ENCODE measurements around a stretch of chr10.

- PRO-cap, result no peak
Measured at GRCh38 chr10:113113800-113114798, 164.1 kb downstream of the TCF7L2 start.

GRCh38 chr10:113126468-113127078 is 176.5 kb downstream of the TCF7L2 start:
- PRO-cap, result no peak

DNA sequence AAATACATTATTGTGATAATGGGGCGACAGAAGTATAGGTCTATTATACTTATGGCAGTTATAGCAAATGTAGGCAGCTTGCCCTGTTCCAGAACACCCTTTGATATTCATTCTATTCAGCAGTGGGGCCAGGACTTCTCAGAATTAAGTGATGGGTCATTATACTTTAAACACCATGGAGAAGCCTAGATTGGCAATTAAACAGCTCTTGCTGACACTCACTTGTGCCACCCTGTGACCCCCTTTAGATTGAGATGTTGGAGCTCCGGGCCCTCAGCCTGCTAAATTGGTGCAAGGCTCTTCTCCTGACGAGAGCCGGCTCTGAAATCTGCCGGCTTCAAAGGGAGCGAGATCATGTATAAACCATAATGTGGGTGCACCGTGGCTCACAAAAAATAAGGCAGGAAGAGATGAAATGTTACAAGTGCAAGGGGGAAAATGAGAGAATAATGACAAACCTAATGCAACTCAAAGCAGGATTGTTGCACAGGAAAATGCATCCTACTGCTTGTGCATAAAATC is 198.0 kb downstream of the TCF7L2 start:
- PRO-cap, result no peak

DNA sequence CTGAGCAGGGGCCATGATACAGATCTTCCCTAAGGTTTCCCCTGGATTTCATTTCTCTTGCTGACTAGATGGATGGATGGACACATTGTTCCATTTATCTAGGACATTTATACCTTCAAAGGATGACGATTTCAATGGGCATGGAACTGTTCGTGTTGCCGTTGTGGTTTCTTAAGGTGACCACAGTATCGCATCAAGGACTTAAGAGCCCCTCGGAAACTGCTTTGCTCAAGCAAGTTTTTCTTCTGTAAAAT is 218.3 kb downstream of the TCF7L2 start:
- PRO-cap, result no peak

DNA sequence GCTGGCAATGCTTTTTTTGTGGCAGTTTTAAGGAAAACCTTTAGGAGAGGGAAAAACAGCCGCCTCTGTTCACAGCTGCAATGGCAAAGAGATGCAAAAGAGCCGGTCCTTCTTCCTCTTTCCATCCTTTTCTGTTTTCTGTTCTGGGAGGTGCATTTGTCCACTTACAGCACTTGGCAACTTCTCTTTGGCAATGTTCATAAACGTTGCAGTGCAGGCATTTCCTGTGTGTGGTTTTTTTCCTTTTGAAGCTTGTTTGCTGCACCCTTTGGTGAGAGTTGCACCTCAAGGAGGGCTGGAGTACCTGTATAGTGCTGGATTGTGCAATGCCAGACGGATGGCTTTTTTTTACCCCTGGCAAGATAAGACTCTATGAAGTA is 53.9 kb upstream of the HABP2 start:
- PRO-cap, result no peak

DNA sequence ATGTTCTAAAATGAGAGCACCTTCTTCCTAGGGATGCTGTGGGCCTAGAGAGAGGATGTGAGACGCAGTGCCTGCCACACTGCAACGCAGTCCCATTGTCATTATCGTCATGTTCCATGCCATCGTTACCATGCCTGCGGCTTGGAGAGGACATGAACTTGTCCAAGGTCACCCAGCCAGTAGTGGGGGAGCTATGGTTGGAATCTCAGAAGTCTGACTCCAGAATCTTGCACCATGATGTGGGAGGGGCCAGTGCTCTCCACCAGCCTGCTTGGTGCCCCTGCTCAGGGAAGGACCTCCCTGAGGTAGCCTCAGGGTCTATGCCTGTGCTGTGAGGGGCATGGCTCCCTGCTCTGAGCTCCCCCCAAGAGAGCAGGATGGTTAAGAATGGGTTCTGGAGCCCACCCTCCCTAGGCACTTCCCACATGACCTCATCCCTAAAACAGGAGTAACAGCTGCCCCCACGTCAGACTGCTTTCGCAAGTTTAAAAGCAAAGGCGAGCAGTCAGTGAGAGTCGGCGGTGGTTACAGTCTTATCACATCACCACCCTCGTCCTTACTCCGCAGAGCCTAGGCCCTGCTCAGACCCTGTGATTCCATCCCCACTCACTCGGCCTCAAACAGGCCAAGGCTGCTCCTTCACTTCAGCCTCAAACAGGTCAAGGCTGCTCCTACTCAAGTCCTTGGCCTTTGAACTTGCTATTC is 50.4 kb downstream of the HABP2 start:
- PRO-cap, result no peak

DNA sequence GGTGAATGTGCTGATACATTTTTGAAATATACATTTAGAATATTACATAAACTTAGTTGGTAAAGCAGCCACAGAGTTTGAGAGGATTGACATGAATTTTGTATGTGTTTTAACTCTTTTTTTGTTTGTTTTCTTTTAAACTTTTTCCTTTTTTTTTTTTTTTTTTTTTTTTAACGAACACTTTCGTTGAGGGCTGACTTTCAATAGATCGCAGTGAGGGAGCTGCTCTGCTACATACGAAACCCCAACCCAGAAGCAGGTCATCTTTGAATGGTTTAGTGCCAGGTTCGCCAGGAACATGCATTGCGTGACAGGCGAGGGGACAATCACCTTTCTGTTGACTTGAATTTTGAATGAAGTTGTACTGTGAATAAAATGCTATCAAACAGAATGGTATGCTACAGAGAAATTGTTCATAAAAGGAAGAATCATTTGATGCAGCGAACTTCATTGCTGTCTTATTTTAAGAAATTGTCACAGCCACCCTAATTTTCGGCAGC is 23.8 kb downstream of the CASP7 start:
- PRO-cap, result no peak

DNA sequence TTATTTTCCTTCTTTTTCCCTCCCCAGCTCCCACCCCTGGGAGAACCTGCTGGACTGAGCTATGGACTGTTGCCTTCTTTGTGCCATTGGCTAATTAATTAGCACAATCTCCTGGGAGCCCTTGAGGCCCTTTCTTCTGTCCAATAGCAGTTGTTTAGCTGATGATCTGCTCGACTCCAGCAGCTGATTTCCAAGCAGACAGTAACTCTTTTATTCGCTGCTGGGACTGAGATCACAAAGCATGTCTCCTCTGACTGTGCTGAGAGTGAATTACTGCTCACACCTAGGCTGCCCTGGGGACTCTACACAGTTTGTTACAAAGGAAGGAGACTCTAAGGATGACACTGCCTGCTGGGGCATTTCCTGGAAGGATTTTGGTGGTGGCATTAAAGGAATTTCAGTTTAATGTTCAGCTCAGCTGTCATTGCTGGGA is 31.4 kb downstream of the CASP7 start:
- PRO-cap, result no peak

DNA sequence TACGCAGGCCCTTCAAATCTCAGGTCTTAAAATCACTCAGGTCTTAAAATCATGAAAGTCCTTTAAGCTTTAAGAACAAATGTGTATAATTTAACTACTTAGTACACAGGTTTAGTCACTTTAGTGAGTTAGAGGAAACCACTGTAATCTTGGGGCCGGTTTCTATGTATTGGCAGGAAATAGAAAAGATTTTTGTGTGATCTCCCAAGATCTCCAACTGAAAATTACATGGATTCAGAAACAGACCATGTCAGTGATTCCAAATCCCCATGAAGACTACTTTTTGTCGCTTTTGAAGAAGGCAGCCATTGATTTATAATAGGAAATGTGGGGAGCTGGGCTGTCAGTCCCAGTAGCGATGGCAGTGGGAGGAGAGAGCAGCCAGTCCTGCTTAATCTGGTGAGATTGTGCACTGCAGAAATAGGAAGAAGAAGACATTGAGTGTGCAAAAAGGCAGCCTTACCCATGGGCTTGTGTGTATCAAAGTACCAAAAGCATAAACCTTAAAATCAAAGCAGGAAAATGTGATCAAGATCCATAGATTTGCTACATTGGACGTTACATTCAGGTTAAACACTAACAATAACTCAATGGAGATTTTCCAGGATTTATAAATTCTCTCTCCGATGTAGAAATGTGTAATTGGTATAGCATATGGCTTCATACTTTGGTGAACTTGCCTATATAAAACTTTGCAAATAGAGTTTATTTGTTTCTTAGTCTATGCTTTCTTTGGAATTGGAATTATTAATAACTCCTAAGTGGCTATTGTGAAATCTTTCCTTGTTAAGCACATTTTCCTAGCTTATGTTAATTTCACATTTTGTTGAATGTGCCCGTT is 4.8 kb downstream of the ADRB1 start:
- PRO-cap, result no peak

DNA sequence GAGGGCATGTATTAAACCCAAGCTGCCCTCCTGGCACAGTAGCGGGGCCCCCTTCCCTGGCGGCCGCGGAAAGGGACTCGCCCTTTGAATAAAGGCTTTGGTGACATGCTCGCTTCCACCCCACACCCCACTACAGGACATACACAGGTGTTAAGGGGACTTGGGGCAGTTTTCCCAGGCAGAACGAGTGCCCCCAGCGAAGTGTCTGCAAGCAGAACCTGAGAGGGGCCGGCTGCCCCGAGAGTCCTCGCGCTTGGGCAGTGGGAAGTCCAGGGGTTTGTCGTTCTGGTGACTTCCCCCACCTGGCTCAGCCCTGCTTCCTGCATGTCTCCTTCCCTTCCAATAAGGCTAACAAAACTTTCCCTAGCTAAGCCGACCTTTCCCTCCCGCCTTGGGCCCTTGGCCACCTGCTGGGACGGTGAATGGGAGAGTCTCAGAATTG is 874 bp downstream of the VWA2 start:
- PRO-cap, result unidirectional peak, minus-strand start at position 344 of the sequence

- PRO-cap, result no peak
Measured at GRCh38 chr10:114404831-114405538, 683 bp upstream of the AFAP1L2 start.

GRCh38 chr10:114479104-114479859 is 75.0 kb upstream of the AFAP1L2 start:
- PRO-cap, result no peak

DNA sequence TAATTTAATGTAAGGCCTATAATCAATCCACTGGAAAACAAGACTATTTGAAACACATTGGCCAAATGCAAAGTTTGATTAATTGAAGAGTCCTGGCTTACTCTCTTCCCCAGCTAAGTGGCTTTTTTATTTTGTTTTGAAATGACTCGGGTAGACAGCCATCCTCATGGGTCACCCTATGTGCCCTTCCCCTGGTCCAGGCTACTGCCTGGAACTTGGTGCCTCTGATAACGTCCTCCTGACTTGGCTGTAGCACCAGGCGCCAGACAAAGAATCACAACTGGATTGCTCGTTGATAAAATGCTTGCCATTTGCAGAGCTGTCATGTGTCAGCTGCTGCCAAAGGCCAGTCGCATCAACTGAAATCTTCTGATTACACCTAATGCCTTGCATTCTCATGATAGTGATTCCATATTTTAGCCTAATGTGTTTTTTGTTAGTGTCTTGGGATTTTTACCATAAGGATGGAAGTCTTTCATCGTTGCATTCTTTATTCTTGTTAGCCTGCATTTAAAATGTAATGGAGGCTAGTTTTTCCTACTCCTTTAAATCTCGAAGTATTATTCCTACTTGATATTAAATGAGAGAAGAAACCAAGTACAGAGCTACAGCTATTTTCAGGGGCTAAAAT is 27.4 kb upstream of the ABLIM1 start:
- PRO-cap, result no peak

- PRO-cap, result no peak
Measured at GRCh38 chr10:114708047-114708389, 49.9 kb upstream of the ABLIM1 start.

DNA sequence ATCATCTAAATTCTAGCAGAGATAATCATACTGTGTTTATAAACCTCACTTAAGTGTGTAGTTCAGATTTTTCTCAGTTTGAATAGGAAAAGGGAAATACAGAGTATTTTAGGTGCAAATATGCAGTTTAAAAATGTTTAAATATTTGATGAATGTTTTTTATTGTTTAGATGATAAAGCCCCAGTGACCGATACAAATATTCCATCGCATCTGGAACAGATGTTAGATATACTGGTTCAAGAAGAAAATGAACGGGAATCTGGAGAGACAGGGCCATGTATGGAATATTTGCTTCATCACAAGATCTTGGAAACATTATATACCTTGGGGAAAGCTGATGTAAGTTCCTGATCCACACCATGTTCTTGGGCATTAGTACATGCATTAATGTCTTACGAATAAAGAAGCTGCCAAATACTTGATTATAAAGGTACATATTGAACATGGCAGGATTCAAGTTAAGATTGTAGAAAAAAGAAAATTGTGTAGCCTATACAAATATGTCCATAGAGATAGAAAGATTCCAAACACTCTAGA is 11.6 kb downstream of the FHIP2A start:
- PRO-cap, result no peak

- PRO-cap, result no peak
Measured at GRCh38 chr10:114861988-114862929, 40.7 kb downstream of the FHIP2A start.

- PRO-cap, result unidirectional peak, minus-strand start at chr10:115094317
Measured at GRCh38 chr10:115093841-115094562, 837 bp downstream of the ATRNL1 start.

DNA sequence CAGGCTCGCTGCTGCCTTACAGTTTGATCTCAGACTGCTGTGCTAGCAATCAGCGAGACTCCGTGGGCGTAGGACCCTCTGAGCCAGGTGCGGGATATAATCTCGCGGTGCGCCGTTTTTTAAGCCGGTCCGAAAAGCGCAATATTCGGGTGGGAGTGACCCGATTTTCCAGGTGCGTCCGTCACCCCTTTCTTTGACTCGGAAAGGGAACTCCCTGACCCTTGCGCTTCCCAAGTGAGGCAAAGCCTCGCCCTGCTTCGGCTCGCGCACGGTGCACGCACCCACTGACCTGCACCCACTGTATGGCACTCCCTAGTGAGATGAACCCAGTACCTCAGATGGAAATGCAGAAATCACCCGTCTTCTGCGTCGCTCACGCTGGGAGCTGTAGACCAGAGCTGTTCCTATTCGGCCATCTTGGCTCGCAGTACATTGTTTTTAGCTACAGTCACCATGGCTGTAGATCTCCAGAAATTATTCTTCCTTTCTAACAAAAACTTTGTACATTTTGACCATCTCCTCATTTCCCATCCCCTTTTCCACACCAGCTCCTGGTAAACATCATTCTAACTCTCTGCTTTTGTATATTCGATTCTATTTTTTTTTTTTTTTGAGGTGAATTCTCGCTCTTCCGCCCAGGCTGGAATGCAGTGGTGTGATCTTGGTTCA is 275.1 kb downstream of the ATRNL1 start:
- PRO-cap, result unidirectional peak, minus-strand start at position 244 of the sequence

DNA sequence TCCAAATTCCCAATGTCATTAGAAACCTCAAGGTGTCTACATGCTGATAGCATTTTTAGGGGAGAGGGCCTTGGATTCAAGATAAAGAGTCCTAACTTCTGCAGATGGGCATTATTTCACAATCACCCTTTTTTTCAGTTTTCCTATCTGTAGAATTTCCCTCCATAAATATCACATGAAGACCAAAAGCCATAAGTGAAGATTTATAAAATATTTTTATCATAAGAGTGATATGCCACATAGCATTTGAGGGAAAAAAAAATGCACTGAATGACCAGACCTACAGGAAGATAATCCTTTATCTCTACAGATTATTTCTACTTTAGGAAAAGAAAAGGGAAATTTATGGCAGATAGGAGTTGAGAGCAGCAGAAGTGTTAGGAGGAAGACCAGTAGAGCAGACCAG is 444.1 kb downstream of the GFRA1 start:
- PRO-cap, result no peak

DNA sequence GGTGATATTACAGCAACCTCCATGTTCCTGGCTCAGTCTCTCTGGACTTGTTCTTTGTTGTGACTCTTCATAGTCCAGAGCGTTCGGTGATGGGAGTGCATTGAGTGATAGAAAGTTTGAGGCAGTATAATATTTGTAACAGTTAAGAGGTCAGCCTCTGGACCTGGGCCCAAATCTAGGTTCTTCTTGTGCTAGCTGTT is 252.3 kb downstream of the GFRA1 start:
- PRO-cap, result no peak

Data from progenitor cell of endocrine pancreas (in vitro differentiated cells).